Left lung (tissue), 1 donor: ENCODE measurements around the genes GINS1, DEFB119 and HM13.

GRCh38 chr20:25407208-25408103 lies at the start of gene GINS1:
TSS of gene GINS1 (plus strand) at chr20:25407673.
- PRO-cap, result bidirectional peak, plus-strand start at chr20:25407683, minus-strand start at chr20:25407549

GRCh38 chr20:25475993-25476865 lies 68.8 kb downstream of the GINS1 start:
- PRO-cap, result no peak

GRCh38 chr20:28602136-28603473 lies 2654.9 kb upstream of the DEFB115 start:
- PRO-cap, result bidirectional peak, plus-strand start at chr20:28602977, minus-strand start at chr20:28602827; unidirectional peak, plus-strand start at chr20:28603154

DNA sequence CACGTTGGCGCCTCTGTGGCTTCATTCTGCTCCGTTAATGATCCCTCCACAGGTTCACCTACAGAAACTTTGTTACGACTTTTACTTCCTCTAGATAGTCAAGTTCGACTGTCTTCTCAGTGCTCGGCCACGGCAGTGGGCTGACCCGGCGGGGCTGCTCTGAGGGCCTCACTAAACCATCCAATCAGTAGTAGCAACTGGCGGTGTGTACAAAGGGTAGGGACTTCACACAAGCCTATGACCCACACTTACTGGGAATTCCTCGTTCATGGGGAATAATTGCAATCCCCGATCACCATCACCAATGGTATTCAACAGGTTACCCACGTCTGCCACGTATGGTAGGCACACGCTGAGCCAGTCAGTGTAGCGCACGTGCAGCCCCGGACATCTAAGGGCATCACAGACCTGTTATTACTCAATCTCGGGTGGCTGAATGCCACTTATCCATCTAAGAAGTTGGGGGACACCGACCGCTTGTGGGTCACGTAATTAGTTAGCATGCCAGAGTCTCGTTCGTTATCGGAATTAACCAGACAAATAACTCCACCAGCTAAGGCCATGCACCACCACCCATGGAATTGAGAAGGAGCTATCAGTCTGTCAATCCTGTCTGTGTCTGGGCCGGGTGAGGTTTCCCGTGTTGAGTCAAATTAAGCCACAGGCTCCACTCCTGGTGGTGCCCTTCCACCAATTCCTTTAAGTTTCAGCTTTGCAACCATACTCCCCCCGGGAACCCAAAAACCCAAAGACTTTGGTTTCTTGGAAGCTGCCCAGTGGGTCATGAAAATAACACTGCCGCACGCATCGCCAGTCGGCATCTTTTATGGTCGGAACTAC lies 1959.0 kb upstream of the DEFB115 start:
- PRO-cap, result unidirectional peak, minus-strand start at position 265 of the sequence; unidirectional peak, minus-strand start at position 423 of the sequence

DNA sequence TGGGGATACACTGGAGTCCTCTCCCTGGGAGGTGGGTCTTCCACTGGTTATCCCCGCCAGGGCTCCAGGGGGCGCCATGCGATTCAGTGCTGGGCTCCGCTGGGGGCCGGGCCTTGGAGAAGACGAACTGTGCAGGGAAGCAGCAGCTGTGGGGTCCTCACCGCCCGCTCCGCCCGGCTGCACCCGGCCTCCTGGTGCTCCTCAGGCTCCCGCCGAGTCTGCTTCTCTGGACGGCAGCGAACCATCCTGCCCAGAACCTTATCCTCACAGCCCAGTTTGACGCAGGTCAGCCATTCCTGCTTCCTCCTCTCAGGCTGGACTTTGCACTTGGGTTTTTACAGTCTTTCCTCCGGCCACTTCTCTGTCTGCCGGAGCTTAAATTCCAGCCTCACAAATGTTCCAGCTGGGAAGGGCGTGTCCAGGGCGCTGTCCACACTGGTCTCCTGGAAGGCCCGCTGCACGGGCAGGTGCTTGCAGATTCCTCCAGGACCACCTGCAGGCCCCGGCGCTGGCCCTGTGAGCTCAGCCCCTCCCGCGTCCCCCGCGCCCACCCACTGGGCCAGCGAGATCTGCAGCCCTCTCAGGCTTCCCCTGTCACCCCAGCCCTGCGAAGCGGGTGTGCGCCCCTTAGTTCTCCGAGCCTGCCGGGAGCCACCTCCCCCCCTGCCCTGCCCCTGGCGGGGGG lies 1830.0 kb upstream of the DEFB115 start:
- PRO-cap, result no peak

DNA sequence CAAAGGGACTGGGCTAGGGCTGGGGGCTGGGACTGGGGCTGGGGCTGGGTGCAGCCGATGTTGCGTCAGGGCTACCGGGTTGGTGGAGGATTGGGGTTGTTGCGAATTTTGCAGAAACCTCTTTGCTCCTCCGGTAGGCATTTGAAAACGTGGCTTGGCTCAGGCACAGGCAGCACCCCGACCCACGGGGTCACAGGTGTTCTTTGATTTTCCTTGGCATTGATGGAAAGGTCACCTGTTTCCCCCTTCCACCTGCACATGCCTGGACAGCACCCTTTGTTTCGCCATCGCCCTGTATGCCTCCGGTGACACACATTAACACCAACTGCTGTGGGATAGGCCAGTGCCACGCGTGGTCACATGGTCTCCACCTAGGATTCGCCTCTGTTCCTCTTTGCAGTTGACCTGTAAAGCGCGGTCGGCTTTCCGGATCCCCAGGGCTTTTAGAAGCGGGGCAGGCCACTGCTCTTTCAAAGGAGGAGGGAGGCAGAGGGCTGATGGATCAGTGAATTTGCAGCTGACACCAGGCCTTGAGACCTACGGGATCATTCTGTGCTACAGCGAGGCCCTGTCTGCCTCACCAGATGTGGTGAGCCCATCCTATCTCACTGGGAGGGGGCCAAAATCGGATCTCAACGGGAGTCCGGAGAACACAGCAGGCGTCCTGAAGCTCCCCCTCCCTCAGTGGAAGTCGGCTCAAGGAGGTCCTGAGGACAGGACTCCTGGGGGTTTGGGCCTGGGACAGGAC lies 974.0 kb upstream of the DEFB115 start:
- PRO-cap, result no peak

DNA sequence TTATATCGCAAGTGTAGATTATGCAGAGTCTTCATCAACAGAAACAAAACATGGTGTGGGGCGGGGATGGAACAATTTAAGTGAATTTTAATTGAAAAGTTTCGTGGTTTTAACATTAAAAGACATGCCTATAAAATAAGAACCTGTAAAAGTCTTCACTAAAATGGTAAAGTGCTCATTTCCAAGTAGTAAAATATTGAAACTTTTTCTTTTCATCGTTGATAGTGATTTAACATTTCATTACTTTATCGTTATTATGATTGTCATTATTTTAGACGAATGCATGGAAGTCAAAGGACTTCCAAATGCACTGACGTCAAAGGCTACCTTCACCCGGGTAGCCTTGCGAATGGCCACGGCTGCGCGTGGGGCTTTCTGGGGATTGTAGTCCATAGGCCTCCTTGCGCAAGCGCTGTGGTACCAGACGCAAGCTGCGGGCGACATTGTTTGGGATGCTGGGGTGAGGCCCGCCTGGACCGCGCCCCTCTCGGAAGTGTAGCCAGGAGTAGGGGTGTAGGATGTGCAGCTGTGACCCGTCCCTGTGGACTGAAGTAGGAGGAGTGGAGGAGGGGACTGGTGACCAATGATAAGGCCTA lies 720.2 kb upstream of the DEFB115 start:
- PRO-cap, result no peak

GRCh38 chr20:31390432-31390979 lies at the start of gene DEFB119:
TSS of gene DEFB119 (minus strand) at chr20:31390590.
- PRO-cap, result no peak

GRCh38 chr20:31514176-31515406 lies at the start of gene HM13:
TSS of gene HM13 (plus strand) at chr20:31514442.
- PRO-cap, result bidirectional peak, plus-strand start at chr20:31514514, minus-strand start at chr20:31514346

- PRO-cap, result no peak
These were observed 13.8 kb downstream of the MCTS2 start for GRCh38 chr20:31560529-31561770.

DNA sequence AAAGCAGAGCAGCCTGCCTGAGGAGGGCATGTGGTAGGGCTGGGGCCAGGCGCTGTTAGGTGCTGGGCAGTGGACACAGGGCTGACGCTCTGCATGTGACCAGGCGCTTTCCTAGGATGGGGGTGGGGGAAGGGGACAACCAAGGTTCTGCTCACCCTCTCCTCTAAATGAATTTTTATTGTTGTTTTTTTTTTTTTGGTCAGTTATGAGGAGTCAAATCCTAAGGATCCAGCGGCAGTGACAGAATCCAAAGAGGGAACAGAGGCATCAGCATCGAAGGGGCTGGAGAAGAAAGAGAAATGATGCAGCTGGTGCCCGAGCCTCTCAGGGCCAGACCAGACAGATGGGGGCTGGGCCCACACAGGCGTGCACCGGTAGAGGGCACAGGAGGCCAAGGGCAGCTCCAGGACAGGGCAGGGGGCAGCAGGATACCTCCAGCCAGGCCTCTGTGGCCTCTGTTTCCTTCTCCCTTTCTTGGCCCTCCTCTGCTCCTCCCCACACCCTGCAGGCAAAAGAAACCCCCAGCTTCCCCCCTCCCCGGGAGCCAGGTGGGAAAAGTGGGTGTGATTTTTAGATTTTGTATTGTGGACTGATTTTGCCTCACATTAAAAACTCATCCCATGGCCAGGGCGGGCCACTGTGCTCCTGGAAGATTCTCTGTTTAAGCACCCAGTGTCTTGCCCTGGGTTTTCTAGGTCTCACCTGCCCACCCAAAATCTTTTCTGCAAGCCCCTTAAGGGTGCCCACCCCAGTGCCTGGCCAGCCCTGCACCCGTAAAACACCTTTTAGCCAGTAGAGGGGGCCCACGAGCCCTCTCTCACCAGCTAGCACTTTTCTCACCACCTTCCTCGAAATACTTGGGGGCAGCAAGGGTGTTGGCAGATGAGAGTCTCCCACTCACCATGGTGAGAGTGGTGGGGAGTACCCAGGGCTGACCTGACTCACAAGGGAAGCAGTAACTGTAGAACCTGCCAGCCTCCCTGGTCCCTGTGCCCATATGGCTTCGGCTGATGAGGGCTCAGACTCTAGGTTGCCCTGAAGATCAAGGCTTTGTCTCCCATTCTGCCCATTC lies 22.1 kb downstream of the MCTS2 start:
- PRO-cap, result no peak

DNA sequence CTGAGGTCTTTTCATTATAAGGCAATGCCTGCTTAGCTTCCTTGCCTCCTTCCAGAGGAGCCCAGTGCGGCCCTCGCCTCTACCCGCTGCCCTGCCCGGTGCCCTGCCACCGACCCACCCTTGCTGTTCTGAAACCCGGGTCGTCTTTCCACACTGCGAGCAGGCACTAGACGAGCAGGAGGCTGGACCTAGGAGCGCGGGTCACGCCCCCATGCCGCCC lies 194 bp upstream of the ID1 start:
- PRO-cap, result bidirectional peak, plus-strand start outside the sequence, minus-strand start at position 148 of the sequence

GRCh38 chr20:31608047-31608960 lies 3.2 kb downstream of the ID1 start:
- PRO-cap, result bidirectional peak, plus-strand start at chr20:31608765, minus-strand start at chr20:31608578

DNA sequence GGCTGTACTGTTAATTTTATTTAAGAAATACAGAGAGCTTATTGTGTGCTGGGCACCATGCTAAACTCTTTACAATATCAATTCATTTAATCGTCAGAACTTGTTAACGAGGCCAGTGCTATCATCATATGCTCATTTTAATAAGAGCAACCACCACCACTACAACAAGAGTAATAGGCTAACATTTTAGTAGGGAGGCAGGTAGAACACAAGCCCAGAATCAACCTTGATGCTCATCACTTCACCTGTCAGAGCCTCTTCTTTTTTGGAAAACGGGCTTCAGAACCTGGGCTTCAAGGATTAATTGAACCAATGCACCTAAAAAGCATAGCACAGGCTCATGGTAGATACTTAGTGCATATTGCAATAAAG lies 3.9 kb downstream of the ID1 start:
- PRO-cap, result no peak

GRCh38 chr20:31638509-31638729 lies 707 bp downstream of the COX4I2 start:
- PRO-cap, result no peak

GRCh38 chr20:31647142-31647560 lies 9.4 kb downstream of the COX4I2 start:
- PRO-cap, result no peak

GRCh38 chr20:31710318-31711319 lies 12.0 kb downstream of the BCL2L1 start:
- PRO-cap, result no peak

- PRO-cap, result no peak
These were observed 10.1 kb downstream of the BCL2L1 start for GRCh38 chr20:31712497-31713046.

DNA sequence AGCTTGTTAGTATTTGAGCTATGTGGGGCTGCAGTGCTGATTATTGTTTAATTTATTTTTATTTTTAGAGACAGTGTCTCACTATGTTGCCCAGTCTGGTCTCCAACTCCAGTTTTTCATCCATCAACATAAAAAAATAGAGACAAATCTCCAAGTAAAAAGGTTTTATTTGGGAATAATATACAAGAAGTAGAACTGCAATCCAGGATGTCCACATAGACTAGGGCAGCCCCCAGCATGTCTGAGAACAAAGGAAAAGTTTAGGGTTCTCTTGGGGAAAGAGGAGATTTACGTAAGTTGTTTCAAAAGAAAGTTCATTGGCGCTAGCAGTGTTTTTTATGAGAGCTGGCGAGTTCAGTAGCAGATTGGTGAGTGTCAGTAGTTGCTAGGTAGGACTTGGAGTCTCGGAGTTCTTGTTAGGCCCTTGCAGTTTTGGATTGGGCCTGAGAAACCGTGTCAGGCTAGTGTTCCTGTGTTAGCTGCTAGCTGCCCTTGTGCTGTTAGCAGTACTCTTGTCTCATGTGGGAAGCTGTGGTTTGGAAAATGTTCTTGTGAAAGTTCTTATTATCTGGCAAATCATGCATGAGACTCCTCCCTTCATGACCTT lies 24.6 kb downstream of the TTLL9 start:
- PRO-cap, result unidirectional peak, plus-strand start at position 446 of the sequence

DNA sequence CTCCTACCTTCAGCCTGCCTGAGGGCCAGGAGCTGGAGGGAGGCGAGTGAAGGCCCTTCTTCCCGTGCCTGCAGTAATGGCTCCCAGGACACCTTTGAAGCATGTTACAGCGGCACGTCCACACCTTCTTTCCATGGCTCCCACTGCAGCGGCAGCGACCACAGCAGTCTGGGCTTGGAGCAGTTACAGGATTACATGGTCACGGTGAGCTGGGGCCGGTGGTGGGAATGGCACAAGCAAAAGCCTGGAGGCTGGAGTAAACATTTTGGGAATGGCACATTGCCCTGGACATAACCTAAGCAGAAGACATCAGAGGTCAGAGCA lies 18.6 kb downstream of the CCM2L start:
- PRO-cap, result no peak